HCT116 (cell line): ENCODE data around the genes RNPEPL1 and GPR35.

DNA sequence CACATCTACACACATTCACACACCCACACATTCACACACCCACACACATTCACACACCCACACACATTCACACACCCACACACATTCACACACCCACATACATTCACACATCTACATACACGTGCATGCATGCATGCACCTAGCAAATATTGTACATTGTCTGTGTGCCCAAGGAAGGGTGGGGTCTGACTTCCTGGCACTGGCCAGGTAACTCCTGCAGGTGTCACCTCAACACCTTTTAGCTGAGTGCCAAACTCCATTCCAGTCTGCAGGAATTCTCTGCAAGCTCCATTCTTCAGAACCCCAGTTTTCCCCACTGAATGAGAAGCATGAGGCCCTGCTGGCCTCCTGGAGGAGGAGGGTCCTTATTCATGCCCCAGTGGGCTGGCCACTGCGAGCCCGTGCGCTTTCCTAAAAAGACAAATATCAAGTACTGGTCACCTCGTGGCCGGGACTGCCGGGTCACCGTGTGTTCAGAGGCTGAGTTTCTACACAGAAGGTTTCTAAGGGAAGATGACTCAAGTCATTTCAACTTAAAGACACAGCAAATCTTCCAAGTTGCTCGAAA, 131.5 kb downstream of the HDAC4 start:
- RRBS: no CpG with 5 or more reads among the region's 9 CpGs

DNA sequence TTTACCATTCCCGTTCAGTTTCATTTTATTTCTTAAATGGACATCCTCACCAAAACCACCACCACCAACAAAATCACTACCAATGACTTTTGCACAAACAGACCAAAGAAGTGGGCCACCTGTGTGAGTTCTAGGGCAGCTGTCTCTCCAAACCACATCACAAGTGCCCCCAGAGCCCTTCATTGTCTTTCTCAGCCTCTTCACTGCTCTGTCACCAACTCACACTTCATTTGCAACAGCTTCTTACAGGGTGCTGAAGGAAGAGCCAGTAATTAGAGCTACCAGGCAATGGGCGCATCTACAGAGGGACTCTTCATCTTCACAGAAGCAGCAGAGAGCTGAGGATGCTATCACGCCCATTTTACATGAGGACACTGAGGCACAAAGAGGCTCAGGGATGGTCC, 105.1 kb downstream of the HDAC4 start:
- RRBS: no CpG with 5 or more reads among the region's 3 CpGs

- RRBS: no CpG with 5 or more reads among the region's 15 CpGs
These were observed 103.2 kb downstream of the HDAC4 start for GRCh38 chr2:239297448-239298163.

DNA sequence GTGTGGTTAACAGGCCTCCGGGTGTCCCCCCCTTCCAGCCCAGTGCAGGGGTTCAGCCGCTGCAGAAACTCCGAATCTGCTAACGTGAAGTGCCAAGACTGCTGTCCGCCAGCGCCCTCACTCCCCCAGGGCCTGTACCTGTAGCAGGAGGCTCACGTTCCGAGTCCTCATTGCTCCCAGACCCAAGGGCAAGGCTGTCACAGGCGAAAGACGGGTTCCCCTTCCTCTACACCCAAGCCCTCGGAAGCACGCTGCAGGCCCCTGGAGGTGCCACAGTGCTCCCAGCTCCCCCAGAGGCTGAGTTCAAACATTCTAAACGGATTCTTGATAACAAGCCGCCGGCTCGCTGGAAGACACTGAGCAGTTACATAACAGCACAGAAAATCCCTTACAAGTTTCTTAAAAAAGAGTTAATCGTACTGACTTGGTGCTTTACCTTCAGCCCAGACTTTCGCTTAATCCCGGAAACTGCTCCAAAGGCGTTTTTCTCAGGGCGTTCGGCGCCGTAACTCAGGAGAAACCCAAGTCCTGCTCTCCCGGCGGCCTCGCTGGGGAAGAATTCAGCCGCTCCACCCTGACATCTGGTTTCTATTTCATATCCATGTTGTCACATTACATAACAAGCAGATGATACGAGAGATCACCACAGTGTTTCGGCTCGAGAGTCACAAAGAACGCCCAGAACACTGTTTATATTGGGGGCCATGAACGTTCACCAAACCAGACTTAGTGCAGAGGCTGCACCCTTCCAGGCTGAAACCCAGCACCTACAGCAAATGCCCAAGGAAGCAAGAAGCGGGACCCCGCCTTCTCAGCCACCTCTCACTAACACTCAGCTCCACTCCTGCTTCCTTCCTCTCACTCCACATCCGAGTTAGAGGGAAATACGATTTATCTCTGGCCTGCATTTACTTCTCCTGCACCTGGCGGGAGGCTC, 91.9 kb downstream of the HDAC4 start:
- RRBS: 95% methylated on average over 6 of the region's 38 CpGs

GRCh38 chr2:239409986-239410427, 9.2 kb upstream of the HDAC4 start:
- RRBS: no CpG with 5 or more reads among the region's 7 CpGs

DNA sequence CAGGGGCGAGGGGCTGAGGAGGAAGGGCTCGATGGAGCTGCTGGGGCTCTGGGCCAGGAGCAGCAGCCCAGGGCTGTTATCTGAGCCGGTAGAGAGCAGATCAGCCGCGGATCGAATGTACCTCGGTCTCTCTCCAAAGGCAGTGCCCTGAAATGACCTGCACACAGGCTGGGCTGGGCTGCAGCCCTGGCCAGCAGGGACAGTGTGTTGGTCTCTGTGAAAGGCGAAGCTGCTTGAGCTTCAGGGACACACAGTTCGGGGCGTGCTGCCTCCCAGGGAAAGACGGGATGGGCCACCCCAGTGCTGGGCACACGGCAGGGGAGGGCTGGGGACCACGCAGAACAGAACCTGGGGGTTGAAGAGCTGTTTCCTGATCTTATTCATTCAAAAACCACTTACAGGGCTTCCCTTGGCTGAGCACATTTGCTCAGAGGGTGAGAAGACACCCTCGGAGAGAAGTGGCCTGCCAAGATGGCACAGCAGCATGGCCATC, 290.5 kb upstream of the HDAC4 start:
- RRBS: no CpG with 5 or more reads among the region's 14 CpGs

DNA sequence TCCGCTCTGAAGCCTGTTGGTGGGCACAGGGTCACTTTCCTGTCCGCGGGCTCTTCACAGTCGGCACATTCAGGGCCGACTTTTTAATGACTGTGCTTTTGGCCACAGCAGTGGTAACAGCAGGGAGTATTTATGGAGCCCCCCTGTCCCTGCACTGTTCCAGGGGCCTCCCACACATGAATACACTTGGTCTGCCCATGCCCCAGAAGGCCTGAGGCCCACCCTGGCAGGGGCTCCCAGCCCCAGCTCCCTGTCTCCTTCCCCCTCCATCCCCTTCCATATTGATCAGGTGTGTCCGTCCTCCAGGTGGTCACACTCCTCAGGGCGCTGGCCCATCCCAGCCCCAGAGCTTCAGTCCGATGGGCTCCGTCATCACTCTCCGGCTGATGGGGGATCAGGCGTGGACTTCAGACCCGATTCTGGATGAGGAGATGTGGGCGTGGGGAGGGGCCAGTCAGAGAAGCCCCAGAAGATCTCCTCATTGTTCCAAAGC, 279.8 kb downstream of the NDUFA10 start:
- RRBS: no CpG with 5 or more reads among the region's 13 CpGs

DNA sequence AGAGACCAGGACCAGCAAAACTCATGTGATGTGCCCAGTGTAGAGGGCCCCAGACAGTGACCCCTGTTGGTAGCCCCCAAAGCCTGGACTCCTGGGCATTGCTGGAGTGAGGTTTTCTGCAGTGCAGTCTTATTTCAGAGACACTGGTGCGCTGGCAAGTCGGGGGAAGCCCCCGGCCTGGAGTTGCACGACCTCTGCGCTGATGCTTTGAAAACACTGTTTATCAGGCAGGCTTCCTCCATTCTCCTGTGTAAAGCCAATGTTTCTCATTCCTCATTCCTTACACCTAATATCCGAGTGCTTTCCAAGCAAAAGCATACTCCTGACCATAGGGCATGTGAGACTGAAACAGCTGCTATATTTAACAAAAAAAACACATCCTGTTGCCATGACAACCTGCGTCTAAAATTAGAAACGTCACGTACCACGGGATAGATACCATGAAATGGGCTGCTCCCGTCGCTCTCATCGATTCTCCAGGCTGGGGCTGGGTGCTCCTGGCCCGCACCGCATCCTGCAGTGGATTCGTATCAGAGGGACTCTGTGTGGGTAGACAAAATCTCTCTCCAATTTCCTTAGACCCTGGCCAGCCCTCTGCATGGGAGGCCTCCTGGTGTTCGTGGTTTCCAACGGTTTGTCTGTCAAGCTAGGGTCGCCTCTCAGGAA, 268.4 kb downstream of the NDUFA10 start:
- RRBS: no CpG with 5 or more reads among the region's 19 CpGs

DNA sequence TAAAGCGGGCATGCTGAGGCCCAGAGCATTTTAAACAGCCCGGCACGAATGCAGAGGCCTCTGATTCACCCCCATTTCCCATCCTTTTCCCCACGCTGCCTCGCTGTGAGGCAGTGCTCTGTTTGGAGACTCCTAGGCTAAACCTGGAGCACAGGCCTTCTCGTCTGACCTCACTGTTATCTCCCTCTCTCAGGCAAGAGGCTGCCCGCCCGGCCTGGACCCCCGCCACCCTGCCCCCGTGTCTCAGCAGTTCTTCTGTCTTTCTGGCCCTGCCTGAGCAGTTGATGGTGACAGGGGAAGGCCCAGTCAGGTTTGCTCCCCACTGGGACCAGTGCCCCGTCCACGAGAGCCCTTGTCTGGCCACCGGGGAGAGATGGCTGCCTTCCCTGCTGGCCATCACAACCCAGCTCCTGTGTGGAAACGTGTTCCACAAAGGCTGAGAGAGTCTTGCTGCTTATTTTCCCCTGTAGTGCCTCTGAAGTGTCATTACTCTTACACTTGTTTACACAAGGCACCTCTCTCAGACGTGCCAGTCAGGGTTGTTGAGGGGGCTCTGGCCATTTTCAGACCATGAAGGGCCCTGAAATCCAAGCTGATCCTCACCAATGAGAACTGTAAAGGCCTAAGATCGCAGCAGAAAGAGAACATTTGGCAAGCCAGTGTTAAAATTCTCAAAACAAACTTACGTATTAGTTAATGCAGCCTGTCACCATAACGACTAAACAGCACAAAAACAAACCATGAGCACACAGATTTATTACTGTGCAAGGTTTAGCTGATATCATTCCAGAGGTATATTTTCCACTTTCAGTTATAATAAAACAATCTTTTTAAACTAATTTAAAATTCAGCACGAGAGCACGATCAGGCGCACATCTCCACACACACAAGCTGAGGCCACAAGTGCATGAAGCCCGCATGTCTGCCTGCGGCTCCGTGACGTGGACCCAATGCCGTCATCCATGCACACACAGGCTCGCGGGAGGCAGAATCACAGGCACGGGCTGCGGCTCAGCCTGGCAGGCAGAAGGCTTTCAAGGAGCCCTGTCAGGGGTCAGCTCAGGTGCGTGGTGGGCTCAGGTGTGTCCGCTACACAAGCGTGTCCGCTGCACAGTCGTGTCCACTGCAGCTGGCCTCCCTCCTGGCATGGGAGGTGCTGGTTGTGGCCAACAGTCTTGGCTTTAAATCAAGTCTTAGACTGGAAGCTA, 210.7 kb downstream of the NDUFA10 start:
- RRBS: no CpG with 5 or more reads among the region's 35 CpGs

DNA sequence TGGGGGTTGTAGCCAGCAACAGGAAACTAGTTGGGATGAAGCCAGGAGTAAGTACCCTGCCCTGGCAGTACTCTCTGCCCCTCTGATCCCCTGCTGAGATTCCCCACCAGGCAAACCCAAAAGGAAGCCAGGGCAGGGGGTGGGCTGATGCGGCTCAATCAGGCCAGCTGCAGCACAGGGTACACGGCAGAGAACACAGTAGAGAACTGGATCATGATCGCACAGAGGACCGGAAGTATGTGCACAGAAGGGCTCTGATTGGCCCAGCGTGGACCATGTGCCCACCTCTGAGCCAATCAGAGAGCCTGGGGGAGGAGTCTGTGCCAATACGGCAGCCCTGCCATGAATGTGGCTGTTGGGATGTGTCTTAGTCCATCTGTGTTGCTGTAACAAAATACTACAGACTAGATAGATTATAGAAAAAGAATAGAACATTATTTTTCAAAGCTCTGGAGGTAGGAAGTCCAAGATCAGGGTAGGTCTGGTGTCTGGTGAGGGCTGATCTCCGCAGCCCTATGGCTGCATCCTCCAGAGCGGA, 132.0 kb downstream of the NDUFA10 start:
- RRBS: no CpG with 5 or more reads among the region's 8 CpGs

DNA sequence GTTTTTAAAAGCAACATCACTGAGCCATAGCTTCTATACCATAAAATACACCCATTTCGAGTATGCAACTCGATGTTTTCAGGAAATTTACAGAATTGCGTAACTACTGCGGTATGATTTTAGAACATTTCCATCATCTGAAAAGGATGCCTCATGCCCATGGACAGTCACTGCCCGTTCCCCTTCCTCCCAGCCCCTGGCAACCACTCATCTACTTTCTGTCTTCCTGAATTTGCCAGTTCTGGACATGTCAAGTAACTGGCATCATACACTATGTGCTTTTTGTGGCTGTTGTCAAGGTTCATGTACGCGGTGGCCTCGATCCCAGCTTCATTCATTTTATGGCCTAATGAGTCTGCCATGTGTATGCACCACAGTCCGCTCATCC, 88.0 kb downstream of the NDUFA10 start:
- RRBS: no CpG with 5 or more reads among the region's 9 CpGs

GRCh38 chr2:240259530-240260301, 119.3 kb upstream of the OTOS start:
- RRBS: no CpG with 5 or more reads among the region's 13 CpGs

DNA sequence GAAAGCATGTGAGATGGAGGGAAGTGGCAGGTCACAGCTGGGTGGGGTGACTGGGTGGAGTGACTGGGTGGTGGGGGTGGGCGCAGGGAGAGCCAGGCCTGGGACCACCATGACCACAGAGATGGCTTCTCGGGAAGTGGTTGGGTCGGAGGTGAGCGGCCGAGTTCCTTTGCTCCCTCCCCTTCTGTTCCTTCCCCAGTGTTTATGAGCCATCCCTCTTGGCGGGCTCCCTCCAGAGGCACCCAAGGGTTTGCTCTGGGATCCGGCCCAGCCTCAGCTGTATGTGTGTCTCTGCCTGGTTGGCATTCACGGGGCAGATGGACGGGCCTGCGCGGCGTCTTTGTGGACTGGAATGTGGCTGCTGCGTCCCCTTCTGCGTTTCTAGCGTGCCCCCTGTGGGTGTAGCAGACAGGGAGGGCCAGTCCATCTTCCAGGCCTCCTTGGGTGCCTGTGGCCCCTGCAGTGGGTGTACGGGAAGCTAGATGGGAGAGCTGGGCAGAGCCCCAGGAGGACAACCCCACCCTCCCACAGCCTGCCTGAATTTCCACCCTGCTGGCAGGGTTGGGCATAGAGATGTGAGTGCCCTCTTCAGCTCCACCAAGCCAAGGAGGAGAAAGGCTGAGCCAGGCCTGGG, 15.6 kb downstream of the GPC1 start:
- RRBS: no CpG with 5 or more reads among the region's 16 CpGs

DNA sequence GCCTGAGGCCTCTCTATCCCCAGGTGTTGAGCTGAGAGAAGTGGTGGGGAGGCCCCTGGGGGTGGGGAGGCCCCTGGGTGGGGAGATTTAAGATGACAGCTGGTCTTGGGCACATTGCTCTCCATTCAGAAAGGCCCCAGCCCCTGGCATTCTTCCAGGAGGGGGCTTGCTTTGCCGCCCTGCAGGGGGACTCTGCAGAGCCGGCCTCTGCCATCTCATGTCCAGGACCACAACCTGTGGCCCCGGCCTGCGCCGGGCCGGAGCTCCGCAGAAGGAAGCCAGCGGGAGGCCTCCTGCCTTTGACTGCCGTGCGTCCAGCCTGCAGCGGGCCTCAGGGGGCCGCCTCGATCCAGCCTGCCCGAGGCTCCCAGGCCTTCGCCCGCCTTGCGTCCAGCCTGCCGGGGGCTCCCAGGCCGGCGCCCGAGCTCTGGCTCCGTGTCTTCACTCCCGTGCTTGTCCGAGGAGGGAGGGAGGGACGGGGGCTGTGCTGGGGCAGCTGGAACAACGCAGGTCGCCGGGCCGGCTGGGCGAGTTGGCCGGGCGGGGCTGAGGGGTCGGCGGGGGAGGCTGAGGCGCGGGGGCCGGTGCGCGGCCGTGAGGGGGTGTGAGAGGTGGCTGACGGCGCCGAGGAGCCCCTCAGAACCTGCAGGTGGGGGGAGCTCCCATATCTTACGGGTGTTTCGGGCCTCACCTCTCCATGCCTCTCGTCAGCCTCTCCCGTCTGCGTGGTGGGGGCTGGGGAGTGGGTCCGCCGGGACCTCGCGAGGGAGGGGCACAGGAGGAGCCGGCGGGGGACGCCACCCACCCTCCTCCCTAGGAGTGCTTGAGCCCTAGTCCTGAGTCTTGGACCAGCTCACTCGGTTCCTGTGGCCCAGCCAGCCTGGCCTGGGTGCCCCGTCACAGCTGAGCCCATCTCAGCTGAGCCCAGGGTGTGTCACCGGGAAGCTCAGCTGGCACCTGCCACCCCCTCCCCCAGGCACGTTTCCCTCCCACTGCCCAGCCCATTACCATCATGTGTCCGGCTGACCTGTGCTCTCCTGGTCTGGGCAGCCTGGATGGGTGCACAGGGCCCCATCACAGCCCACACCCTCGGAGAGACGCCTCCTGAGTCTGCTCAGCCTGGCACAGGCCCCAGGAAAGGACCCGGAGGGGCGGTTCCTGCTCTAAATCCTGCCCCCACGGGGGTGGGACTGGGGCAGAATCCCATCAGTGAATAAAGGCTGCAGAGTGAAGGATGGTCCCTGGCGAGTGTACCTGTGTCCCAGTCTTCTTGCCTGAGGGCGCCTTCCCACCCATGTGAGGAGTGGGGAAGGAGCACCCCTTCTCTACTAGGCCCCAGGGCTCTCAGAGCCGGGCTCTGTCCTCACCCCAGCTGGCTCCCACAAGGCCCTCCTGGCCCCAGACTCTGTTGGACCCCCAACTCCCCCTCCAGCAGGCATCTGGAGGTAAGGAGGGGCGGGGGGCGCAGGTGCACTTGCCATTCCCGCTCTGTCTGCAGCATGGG, 20.7 kb downstream of the GPC1 start:
- RRBS: 72% methylated on average over 7 of the region's 71 CpGs

- RRBS: no CpG with 5 or more reads among the region's 1 CpG
These were observed 43.8 kb downstream of the ANKMY1 start for GRCh38 chr2:240514086-240514341.

- RRBS: under 1% methylated on average over 5 of the region's 20 CpGs
These were observed 1.1 kb downstream of the DUSP28 start for GRCh38 chr2:240561141-240561689.

DNA sequence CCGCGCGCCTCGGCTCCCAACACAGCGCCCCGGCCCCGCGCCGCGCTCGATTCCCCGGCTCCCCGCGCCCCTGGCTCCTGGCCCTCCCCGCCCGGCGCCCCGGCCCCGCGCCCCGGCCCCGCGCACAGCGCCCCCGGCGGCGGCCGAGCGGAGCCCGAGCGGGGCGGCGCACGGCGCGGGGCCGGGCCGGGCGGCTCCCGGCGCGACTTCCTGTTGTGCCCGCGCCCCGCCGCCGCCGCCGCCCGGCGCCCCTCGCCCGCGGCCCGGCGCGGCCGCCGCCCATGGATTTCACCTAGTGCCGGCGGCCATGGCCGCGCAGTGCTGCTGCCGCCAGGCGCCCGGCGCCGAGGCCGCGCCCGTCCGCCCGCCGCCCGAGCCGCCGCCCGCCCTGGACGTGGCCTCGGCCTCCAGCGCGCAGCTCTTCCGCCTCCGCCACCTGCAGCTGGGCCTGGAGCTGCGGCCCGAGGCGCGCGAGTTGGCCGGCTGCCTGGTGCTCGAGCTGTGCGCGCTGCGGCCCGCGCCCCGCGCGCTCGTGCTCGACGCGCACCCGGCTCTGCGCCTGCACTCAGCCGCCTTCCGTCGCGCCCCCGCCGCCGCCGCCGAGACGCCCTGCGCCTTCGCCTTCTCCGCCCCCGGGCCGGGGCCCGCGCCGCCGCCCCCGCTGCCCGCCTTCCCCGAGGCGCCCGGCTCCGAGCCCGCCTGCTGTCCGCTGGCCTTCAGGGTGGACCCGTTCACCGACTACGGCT, at the start of gene RNPEPL1:
TSS of gene RNPEPL1 (plus strand) at position 205 of the 746 bp plus-strand sequence.
- RRBS: 1% methylated on average over 73 of the region's 135 CpGs

- RRBS: 93% methylated on average over 2 of the region's 19 CpGs
These were observed 7.1 kb downstream of the RNPEPL1 start for GRCh38 chr2:240575164-240575995.

GRCh38 chr2:240624861-240625861, at the start of gene GPR35:
TSS of gene GPR35 (plus strand) at chr2:240625480.
- RRBS: no CpG with 5 or more reads among the region's 29 CpGs

DNA sequence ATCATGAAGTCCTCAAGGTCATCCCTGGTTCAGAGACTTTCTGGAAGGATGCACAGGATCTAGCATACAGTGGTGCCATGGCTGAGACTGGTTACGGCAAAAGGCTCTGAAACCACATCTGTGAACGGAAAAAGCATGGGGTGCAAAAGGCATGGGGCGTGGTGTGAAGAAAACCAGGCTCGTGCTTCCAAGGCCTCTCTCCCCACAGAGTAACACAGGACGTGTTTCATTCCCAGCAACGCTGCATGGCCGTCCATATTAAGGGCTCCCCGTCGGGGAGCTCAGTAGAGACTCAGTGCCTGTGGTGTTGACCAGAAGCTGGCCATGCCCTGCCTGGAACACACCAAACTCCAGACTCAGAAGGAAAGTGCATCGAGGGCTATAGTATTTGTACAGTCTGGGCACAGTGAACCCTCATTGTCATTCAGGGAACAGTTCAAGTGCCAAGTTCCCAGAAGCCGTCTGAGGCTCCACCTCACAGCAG, 18.0 kb downstream of the AQP12A start:
- RRBS: no CpG with 5 or more reads among the region's 11 CpGs